Gastroesophageal sphincter (tissue), 4 donors: ENCODE measurements around a stretch of chr21.

GRCh38 chr21:46049032-46050023 is 48.6 kb upstream of the COL6A2 start:
- PRO-cap, result no peak
- RAMPAGE, long total RNA, 4 experiments, result no peak in any of the 4 experiments

DNA sequence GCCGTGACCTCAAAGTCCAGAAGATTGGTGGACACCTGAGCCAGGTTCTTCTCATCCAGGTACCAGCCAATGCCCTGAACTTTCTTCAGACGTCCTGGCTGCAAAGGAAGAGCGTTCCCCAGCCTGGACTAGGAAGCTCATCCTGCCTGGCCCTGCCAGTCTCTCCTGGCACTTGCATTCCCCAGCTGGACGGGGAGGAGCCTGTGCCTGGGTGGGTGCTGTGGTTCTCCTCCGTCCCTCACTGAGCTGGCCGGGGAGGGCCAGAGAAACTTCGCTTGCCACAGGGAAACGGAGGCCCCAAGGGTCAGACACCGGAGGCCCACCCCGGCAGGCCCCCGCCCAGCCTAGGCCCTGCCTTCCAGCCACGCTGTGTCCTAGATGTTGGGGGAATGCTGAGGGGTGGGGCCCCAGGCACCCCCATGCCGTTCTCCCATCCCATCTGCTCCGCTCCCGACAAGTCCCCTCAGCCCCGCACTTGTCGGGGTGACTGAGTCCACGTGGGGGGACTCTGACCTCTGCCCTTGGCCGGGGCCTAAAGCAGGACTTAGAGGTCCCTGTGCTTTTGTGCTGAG is 4.9 kb downstream of the FTCD start:
- PRO-cap, result no peak
- RAMPAGE, long total RNA, 4 experiments, result no peak in any of the 4 experiments

- PRO-cap, result no peak
- RAMPAGE, long total RNA, 4 experiments, result no peak in any of the 4 experiments
Measured at GRCh38 chr21:46151372-46151823, 4.0 kb downstream of the FTCD start.

DNA sequence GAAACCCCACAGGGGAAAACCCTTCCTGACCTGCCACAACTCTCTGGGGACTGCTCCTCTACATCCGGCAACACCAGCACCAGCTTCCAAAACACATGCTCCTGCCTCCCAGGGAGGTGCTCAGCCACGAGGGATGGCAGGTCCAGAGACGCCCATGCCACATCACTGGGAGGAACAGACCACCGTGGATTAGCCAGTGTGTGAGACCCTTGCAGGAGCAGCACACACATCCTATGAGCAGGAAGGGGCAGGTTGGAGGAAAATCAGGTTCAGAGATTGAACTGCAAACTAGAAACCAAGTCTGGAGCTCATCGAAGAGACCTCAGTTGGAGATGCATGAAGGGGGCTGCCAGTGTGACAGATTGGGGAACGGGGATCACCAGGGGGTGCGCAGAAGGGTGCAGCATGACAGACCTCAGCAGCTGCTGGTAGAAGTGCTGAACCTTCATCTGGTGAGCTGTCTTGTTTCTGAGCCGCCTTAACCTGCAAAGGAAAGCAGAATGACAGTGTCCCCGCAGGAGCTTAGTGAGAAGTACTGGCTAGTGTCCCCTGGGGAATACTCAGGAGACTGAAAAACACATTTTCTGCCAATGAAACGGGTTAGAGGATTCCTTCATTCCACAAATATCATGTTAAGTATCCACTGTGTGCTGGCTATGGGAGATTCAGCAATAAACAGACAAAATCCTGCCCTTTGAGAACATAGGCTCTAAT is 25.9 kb upstream of the LSS start:
- PRO-cap, result no peak
- RAMPAGE, long total RNA, 4 experiments, result no peak in any of the 4 experiments

- PRO-cap, result no peak
- RAMPAGE, long total RNA, 4 experiments, result no peak in any of the 4 experiments
Measured at GRCh38 chr21:46317856-46318621, 5.6 kb downstream of the C21orf58 start.